IMR-90 (cell line): Measurements from ENCODE around the genes FBLL1 and SLIT3.

GRCh38 chr5:167459426-167459691 is 480.5 kb downstream of the TENM2 start:
- RRBS: no CpG with 5 or more reads among the region's 1 CpG
CAGE:
- cytosol, long polyA plus RNA: no peak
- long polyA plus RNA: no peak
- nucleus, long polyA plus RNA: no peak

DNA sequence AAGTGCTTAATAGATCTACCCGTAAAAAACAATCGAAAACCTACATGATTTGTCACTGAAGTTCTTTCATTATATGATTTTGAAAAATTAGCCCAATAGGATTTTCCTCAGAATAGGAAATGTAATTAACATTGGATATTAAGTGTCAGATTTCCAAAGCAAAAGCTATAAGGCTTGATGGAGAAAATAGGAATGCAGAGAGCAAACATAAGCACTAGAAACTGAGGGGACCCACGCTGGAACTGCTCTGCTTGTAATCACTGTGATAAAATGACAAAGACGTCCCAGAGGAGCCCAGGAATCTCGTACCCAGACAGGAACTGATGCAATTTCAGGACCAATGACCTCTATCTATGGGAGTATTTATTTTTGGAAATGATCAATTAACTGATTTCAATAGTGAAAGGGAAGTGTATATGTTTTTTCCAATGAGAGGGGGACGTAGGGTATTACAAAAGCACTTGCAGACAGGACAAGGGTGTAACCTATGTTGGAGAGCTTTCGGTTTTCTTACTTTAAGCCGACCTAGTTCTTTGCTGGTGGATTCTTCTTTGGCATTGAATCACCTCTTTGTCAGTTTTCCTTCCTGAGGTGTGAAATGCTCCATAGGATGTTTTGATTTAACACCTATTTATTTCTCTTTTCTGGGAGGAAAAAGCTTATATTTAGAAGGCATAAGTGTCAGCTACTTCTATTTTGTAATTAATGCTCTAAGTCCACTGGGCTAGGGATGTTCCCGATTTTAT is 598.2 kb downstream of the TENM2 start:
- RRBS: no CpG with 5 or more reads among the region's 9 CpGs
CAGE:
- cytosol, long polyA plus RNA: no peak
- long polyA plus RNA: no peak
- nucleus, long polyA plus RNA: no peak

- RRBS: no CpG with 5 or more reads among the region's 8 CpGs
CAGE:
- cytosol, long polyA plus RNA: no peak
- long polyA plus RNA: no peak
- nucleus, long polyA plus RNA: no peak
Observed at GRCh38 chr5:167642963-167643639, 648.3 kb upstream of the WWC1 start.

DNA sequence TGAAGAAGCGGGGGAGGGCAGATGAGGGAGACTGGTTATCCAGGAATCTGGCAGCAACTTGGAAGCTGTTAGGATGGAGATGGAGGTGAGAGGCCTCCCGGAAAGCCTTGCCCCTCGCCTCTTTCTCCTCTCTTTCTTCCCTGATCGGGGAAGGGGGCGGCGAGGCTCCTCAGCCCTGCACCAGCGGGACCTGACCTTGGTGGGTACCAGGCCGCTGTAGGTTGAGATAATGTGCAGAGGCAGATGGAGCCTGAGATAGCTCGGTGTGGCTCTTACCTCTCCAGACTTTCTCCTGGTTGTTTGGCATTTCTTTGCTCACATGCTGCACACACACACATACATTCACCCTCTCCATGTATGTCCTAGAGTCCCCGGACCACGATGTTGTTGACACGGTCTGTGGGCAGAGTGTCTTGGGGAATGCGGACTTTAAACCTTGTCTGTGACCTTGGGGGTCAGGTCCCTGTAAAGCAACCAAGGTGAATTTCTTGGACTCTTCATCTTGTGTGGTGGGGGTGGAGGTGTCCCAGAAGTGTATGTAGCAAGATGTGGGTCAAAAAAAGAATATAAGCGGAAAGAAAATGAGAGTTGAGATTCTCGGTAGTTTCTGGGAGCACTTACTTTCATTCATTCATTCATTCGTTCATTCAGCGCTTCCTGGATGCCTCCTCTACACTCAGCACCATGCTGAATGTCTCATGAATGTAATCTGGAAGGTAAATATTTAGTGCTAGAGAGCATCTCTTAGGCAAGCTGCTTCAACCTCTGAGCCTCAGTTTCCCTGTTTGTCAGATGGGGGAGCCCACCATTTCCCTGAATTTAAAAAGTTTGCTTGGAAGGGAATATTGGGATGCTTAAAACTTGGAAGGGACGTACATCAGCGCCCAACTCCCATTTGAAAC is 1.7 kb downstream of the WWC1 start:
- RRBS: no CpG with 5 or more reads among the region's 19 CpGs
CAGE:
- cytosol, long polyA plus RNA: no peak
- long polyA plus RNA: no peak
- nucleus, long polyA plus RNA: no peak

- RRBS: no CpG with 5 or more reads among the region's 5 CpGs
CAGE:
- cytosol, long polyA plus RNA: no peak
- long polyA plus RNA: no peak
- nucleus, long polyA plus RNA: no peak
Observed at GRCh38 chr5:168307848-168308520, 16.5 kb downstream of the WWC1 start.

- RRBS: no CpG with 5 or more reads among the region's 4 CpGs
CAGE:
- cytosol, long polyA plus RNA: no peak
- long polyA plus RNA: no peak
- nucleus, long polyA plus RNA: no peak
Observed at GRCh38 chr5:168328830-168329268, 37.4 kb downstream of the WWC1 start.

GRCh38 chr5:168353167-168354023 is 62.0 kb downstream of the WWC1 start:
- RRBS: no CpG with 5 or more reads among the region's 12 CpGs
CAGE:
- cytosol, long polyA plus RNA: no peak
- long polyA plus RNA: no peak
- nucleus, long polyA plus RNA: no peak

GRCh38 chr5:168528879-168529474 is at the start of gene FBLL1:
Gene FBLL1 (plus strand): TSS chr5:168529305.
- RRBS: 4% methylated on average over 19 of the region's 41 CpGs
CAGE:
- cytosol, long polyA plus RNA: no peak
- long polyA plus RNA: no peak
- nucleus, long polyA plus RNA: no peak

- RRBS: no CpG with 5 or more reads among the region's 1 CpG
CAGE:
- cytosol, long polyA plus RNA: no peak
- long polyA plus RNA: no peak
- nucleus, long polyA plus RNA: no peak
Observed at GRCh38 chr5:168556418-168556872, 22.7 kb downstream of the PANK3 start.

DNA sequence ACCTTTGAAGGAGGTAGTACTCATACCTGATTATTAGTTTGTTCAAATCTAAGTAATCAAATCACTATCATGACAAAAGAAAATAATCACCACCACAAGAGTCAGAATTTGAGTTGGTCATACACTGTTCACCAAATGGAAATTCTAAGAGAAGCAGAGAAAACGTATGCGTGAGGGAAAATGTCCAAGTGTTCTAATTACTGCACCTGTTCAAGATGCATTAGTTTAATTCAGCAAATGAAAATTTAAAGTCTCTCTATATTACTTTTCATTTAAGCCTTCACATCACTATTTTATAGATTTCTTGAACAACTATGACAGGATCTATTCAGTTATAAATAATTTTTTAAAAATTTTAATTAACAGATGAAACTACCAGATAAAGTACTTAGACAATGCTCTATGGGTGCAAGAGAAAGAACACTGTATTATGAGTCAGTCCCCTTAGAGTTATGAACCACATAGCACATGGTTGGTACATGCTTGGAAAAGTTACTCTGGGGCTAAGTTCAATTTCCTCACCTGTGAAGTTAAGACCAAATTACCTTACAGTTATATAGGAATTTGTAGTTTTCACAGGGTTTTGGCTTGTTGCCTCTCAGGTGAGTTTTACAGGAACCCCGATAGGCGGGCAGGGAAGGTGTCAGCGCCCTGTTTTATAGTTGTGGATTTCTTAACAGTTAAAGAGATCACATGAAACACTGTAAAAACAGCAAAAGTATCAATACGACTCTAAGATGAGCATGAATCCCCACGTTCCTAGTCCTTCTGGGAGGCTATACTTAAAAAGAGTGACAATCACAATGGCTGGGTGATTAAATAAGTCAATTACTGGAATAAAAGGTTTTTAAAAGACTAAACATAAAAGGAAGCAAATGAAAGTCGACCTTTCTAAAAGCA is 1.2 kb downstream of the PANK3 start:
- RRBS: no CpG with 5 or more reads among the region's 8 CpGs
CAGE:
- cytosol, long polyA plus RNA: no peak
- long polyA plus RNA: no peak
- nucleus, long polyA plus RNA: no peak

DNA sequence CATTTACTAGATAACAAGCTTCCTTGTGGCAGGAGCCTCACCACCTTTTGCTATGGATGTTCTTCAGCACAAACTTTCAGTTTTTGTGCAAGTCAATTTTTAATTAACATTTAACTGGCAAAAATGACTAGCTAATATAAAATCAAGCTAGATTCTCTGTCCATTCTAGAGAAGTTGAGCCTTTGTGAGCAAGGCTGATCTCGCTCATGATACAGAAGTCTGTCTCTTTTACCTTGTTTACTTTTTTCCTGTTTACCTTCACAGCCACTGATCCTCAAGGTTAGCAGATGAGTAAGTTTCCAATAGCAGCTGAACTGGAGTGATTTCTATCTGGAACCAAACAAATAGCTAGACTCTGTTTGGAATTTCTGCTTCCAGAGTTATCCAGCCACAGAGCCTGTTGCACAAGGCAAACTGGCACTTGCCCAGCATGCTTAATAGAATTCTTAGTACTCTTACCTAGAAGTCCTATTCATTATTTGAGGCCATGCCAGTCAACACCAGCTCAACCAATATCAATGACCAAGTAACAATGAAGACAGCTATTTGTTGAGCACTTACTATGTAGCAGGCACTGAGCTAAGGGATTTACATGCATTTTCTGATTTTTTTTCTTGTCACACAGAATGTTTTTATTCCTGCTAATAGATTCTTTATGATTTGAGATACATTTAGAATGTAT is 12.8 kb upstream of the PANK3 start:
- RRBS: no CpG with 5 or more reads among the region's 1 CpG
CAGE:
- cytosol, long polyA plus RNA: no peak
- long polyA plus RNA: no peak
- nucleus, long polyA plus RNA: no peak

DNA sequence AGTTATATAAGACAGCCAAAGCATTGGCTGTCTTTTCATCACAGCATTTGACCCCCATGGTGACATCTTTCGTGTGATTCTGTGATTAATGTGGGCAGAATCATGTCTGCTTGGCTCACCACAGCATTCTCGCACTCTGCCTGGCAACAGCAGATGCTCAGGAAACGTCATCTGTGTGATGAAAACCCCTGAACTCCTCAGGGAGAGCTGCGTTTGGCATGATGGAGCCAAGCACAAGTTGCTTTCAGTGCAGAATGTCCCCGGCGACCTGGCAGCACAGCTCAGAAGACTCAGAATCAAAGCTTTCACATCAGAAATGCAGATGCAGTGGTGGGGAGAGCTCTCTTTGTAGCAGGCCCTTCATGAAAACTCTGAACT is 155.5 kb upstream of the PANK3 start:
- RRBS: no CpG with 5 or more reads among the region's 6 CpGs
CAGE:
- cytosol, long polyA plus RNA: no peak
- long polyA plus RNA: no peak
- nucleus, long polyA plus RNA: no peak

DNA sequence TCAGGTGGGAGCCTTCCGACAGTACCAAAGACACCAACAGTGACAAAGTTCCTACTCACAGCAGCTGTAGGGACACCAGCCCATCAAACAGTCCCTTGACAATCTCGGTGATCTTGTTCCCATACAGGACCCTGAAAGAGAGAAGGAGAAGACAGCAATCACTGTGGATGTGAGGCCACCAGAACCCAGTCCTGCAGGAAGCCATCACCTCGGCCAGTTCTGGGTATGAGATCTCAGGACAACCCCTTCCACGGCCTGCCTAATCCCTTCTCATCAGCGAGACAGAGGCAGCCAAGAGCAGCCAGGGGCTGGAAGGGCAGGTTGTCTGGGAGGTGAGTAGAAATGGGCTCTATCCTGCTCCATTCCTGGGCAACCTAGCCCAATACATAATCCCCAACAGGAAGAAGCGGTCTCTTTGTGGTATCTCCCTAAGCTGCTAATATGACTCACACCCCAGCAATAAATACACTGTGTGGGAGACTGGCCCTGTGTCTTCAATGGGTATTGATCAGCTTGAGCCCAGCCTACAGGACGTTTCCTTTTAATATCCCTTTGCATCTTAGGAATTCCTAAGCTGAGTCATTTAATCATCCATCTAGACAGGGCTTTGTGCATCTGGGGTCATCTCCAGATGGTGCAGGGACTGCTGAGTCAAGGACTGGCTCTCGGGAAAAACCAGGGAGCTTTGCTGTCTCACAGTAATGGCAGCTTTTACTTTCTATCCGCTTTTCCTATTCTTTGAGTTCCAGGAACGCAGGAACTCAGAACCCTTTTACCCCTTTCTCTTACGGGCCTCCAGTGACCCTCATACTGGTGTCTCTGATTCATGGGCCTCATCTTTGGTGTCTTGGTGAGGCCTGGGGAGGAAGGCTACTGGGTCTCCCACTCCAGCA is 206.9 kb upstream of the PANK3 start:
- RRBS: no CpG with 5 or more reads among the region's 11 CpGs
CAGE:
- cytosol, long polyA plus RNA: no peak
- long polyA plus RNA: no peak
- nucleus, long polyA plus RNA: no peak

GRCh38 chr5:169300747-169301498 is at the start of gene SLIT3:
Gene SLIT3 (minus strand): TSS chr5:169301139.
- RRBS: 2% methylated on average over 34 of the region's 77 CpGs
CAGE:
- cytosol, long polyA plus RNA: no peak
- long polyA plus RNA: no peak
- nucleus, long polyA plus RNA: no peak

GRCh38 chr5:169637595-169638275 is 660 bp downstream of the DOCK2 start:
- RRBS: no CpG with 5 or more reads among the region's 17 CpGs
CAGE:
- cytosol, long polyA plus RNA: no peak
- long polyA plus RNA: no peak
- nucleus, long polyA plus RNA: no peak

DNA sequence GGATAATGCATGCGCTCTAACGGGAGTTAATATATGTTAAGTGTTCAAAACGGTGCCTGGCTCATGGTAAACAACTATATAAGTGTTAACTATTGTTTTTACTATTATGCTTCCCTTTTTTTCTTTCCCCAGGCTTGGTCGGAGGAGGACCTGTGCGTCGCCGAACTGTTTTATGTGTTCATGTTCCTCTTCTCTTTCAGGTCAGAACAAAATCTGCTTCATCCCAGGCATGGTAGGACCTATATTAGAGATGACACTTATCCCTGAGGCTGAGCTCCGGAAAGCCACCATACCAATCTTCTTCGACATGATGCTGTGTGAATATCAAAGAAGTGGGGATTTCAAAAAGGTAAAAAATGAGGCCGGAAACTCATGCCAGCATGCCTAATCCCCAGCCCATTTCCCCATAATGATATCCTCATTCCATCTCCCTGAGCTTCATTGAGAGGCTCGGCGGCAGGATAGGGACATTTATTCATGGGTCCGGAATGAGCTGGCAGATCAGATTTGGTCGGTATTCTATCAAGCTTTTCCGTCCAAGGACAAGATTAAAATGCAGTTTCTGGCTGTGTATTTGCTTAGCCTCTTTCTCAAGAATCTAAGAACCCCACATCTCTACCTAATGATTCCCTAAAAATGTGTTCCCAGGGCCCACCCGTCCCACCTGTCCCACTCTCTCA is 38.6 kb upstream of the INSYN2B start:
- RRBS: 86% methylated on average over 3 of the region's 16 CpGs
CAGE:
- cytosol, long polyA plus RNA: no peak
- long polyA plus RNA: no peak
- nucleus, long polyA plus RNA: no peak

DNA sequence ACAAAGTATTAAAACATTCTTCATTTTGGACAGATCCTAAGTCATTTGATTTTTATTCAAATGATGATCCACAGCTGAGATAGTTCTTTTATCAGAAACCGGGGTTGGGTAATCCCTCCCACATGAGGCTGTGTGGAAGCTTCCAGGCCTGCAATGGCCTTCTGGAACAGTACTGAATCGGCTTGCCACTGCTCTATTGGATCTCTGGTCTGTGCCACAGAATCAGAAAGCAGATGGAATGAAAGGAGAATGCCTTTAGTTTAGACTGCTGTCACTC is 6.1 kb upstream of the C5orf58 start:
- RRBS: no CpG with 5 or more reads among the region's 2 CpGs
CAGE:
- cytosol, long polyA plus RNA: no peak
- long polyA plus RNA: no peak
- nucleus, long polyA plus RNA: no peak

GRCh38 chr5:170266758-170267935 is 30.4 kb downstream of the LCP2 start:
- RRBS: no CpG with 5 or more reads among the region's 21 CpGs
CAGE:
- cytosol, long polyA plus RNA: no peak
- long polyA plus RNA: no peak
- nucleus, long polyA plus RNA: no peak

DNA sequence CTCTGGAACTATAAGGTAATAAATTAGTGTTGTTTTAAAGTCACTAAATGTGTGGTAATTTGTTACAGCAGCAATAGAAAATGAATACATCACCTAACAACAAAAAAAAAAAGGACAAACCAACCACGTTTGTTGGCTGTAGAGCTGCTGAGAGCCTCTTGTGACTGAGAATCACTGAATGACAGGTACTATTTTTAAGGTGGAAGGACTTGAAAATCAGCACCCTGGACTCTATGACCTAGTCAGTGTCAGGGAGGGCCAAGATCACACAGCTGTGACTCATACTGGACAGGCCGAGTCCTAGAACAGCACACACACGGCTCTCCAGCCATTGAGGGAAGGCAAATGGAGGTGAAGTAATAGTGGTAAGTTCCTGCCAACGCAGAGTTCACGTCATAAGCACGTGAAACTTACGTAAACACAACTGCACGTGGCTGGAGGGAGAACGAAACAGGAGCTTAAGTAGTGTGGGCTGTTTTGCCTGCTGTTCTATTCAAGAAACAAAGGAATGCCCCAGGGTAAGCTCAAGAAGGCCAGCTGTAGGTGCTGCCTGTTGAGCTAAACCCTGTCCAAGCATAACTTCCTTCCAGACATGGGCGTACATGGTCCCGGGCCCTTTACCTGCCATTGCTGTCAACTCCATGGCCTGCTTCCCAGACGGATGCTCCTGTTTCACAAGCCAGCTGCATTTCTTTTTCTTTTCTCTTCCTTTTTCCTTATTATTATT is 10.0 kb upstream of the LCP2 start:
- RRBS: no CpG with 5 or more reads among the region's 12 CpGs
CAGE:
- cytosol, long polyA plus RNA: no peak
- long polyA plus RNA: no peak
- nucleus, long polyA plus RNA: no peak

- RRBS: no CpG with 5 or more reads among the region's 5 CpGs
CAGE:
- cytosol, long polyA plus RNA: no peak
- long polyA plus RNA: no peak
- nucleus, long polyA plus RNA: no peak
Observed at GRCh38 chr5:170312533-170313196, 15.1 kb upstream of the LCP2 start.